SK-N-MC (cell line): ENCODE results near the genes RPS4Y1, ZFY, EIF1AY and RBMY1D.

- RRBS: no CpG with 5 or more reads among the region's 33 CpGs
Measured at GRCh38 chrY:2841339-2842050, at the start of gene RPS4Y1. TSS of gene RPS4Y1 (plus strand) at chrY:2841602.

GRCh38 chrY:2935325-2936303, at the start of gene ZFY:
TSS of gene ZFY (plus strand) at chrY:2935381.
- RRBS: no CpG with 5 or more reads among the region's 106 CpGs

GRCh38 chrY:12905012-12905952, 614 bp downstream of the DDX3Y start:
- RRBS: no CpG with 5 or more reads among the region's 52 CpGs

GRCh38 chrY:13136067-13136274, 231.3 kb downstream of the DDX3Y start:
- RRBS: no CpG with 5 or more reads among the region's 15 CpGs

DNA sequence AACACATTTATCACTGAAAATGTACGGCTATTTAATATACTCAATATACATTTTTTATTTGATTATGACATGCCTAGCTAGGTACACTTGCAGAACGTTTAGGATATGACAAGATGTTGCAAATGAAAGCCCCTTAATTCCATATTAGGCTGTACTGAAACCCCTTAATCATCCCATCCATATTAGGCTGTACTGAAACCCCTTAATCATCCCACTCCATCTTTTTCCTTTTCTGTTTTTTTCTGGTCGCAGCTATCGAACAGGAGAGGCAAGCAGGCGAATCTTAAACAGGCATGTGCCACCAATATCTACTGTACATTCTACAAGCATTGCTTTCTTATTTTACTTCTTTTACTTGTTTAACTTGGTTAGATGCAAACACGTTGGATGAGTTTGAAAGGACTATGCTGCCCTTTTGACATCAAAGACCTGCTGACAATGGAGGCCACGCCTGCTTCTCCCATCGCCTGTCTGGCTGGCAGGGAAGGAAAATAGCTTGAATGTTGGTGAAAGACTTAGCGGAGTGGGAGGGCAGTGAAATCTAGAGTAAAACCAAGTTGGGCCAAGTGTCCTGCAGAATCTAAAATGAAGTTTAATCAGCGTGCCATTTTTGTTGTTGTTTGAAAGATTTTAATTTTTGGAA, 1.4 kb downstream of the TMSB4Y start:
- RRBS: no CpG with 5 or more reads among the region's 10 CpGs

DNA sequence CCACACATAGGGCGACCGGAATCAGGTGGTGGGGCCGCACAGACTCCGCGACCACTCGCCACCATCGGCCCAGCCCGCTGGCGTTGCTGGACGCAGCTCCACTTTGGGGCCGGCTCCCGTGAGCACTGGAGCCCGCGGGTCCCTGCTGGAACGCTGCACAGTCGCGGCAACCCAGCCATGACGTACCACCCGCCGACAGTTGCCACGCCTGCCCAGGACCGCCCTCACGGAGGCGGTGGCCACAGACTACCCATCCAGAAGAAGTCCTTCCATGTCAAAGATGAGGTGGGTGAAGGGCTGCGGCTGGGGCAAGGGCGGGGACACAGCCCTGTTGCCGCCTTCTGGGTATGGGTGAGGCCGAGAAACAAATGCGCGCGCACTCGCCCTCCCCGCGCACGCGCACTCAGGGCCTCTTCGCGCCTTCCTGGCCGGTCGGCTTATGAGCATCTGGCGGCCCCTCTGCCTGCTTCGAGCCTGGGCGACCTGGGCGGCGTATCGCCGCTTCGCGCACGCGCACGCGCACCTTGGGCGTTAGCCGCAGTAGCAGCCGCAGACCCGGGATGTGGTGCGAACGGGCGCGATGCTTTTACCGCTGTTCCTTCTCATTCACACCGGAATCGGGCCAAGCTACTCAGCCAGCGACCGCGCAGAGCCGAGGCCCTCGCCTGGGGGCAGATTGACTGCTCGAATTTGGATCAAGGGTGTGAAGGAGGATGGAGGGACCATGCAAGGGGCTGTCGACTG, 931.6 kb downstream of the NLGN4Y start:
- RRBS: no CpG with 5 or more reads among the region's 71 CpGs

GRCh38 chrY:20575271-20576394, at the start of gene EIF1AY:
TSS of gene EIF1AY (plus strand) at chrY:20575776.
- RRBS: no CpG with 5 or more reads among the region's 46 CpGs

DNA sequence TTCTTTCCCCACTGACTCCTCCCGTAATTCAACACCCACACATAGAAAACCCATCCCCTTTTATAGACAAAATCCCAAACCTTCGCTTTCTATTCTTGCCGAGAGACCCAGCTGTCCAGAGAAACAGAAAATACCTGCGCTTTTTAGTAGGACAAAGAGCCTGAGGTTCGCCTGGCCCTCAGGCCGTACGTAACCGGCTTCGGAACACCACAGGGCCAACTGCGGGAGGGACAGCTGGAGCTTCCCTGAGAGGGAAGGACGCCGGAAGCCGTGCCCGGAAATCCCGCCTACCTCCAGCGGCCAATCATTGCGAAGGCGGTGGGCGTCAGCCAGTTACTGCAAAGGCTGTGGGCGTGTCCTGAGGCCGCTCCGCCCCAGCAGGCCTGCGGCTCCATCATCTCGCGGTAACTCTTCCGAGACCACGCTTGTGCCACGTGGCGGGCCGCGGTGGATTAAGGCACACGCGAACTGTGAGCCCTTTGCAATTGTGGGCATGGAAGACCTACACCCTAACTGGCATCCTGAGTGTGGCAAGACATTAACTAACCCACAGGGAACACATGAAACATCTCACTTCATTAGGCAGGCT, at the start of gene RBMY1D:
RBMY1D (minus strand) TSS at position 282 of the 589 bp plus-strand sequence.
- RRBS: no CpG with 5 or more reads among the region's 33 CpGs